MCF 10A (cell line): ENCODE data around the gene CCDC169.

DNA sequence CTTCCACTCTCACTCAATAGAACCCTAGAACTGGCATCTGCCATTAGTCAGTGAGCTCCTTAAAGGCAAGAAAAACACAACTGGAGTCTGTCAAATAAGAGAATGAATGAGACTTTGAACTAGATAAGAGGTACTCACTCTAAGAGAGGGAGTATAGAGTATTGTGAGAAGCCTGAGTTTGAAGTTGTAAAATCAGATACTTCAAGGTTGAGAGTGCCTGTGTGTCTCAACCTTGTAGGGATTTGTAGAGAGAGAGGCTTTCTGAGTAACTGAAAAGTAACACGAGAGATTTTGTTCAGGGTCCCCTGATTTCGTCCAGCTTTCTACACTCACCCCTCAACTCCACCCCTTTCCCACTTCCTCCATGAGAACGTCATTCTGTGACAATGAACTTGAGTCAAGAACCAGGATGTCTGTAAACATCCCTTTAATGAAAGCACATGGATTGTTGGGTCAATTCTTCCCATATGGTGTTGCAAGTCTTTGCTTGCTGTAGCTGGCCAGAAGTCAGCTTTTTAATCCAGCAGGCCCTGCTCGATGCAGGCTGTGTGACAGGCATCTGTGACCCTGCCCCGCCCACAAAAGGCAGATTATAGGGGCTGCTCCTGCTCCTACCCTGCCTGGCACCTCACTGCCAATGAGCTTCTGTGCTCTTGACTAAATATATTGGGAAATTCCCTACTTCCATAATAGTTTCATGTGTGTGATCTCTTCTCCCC, 78.1 kb downstream of the STARD13 start:
- PRO-cap: no peak
- RRBS: no CpG with 5 or more reads among the region's 5 CpGs

DNA sequence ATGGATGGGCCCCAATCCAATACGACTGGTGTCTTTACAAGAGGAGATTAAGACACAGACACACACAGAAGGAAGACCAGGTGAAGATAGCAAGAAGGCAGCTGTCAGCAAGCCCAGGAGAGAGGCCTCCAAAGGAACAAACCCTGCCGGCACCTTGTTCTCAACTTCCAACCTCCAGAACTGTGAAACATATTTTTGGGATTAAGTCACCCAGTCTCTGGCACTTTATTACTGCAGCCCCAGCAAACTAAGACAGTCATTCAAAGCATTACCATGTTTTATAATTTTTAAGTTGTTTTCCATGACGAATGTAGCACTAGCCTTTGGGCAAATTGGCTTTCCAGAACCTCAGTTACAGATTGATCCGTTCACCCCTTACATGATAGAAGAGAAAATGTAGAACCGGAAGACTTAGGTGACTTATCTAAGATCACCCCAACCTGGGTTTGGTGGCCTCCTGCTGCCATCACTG, 11.2 kb downstream of the STARD13 start:
- PRO-cap: no peak
- RRBS: no CpG with 5 or more reads among the region's 5 CpGs

DNA sequence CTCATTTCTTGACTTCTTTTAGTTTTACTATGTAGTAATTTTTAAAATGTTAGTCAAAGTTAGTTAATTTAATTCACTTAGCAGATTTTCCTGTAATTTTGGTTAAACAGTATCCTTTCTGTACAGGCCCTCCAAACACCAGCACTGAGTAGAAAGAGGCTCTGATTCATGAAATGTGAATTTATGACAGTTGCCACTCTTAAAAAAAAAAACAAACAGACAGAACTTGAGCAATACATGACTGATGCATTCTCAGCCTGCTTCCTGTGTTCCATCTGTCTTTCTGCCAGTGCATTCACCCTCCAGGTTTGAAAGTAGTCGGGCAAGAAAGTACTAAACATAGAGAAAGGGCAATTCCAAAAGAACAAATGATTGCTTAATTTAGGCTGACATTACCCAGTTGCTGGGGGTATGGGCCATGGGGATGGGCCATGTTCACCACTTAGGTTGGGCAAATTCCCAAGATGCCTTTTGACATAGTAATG, 5.7 kb downstream of the STARD13 start:
- PRO-cap: bidirectional peak, plus-strand start at position 294 of the sequence, minus-strand start at position 146 of the sequence
- RRBS: no CpG with 5 or more reads among the region's 1 CpG

DNA sequence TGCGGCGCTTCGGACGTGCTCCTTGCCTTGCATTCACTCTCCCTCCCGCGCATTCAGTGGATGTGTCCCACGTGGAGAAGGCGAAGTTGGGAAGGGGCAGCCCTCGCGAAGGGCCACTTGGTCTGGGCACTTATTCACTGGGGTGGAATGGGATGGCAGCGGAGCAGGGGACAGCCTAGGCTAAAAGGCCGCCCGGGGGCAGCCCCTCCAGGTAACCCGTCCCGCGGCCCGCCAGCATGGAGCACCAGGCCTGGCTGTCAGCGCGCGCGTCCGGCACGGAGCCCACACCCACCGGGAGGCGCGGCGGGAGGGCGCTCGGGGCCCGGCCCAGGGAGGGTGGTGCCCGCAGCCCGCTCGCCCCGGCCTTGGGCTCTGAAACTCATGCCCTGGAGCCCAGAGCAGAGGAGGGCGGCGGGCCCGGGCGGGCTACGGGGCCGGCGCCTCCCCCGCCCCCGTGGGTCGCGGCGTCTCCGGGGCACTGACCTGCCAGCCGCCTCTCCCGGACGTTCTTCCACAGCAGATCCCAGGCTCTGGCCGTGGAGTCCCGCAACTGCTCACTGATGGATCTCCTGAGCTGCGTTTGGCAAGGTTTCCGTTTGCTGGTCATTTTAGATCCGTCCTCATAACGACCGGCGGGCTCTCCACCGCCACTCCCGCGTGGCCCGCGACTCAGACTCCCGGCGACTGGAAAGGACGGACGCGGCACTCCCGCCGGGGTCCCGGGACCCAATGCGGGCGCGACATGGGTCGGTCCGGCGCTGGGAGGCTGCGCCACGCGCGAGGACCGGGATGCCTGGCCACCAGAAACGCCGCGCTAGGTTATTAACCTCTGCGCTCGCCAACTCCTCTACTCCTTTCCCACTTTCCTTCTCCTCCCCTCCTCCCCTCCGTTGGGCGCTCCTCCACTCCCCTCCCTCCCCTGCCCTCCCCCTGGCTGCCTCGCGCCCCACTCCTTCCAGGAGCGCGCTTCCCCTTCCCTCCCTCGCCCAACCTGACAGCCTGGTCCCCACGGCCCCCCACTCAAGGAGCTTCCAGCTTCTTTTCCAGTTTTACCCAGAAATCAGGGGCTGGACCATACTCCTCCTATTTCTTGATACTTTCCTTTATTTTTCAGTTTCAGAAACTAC, 64.6 kb upstream of the STARD13 start:
- PRO-cap: no peak
- RRBS: 70% methylated on average over 33 of the region's 95 CpGs

DNA sequence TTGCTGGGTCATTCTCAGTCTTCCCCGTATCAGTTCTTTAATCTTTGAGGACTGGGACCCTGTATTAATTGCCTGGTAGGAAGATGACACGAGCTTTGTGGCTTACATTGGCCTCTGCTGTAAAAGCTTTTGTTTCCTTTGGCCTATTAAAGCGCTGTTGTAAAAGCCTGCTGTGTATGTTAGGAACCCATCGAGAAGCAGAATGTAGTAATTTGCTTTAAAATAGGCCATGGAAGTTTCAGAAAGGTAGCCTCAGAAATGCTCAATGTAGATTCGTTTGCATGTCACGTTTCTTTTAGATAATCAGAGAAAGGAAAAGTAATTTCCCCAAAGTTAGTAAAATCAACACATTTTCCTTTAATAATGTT, 257.5 kb upstream of the STARD13 start:
- PRO-cap: no peak
- RRBS: no CpG with 5 or more reads among the region's 6 CpGs

DNA sequence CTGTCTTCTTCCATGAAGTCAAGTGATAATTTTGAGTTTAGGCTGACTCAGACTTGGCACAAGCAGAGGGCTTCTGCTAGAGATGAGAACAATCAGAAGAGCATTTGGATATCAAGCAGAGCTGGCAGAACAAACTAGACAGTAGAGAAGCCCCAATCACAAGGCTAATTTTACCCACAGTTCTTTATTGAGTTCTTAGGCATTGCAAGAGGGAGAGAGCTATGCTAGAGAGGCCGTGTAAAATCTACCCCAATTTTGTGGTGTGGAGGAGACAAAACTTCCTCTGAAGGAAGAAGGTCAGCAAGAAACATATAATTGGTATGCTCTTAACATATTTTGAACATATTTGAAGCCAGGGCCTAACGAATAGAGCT, 383.7 kb downstream of the RFC3 start:
- PRO-cap: no peak
- RRBS: no CpG with 5 or more reads among the region's 2 CpGs

- PRO-cap: no peak
- RRBS: 72% methylated on average over 21 of the region's 54 CpGs
Observed at GRCh38 chr13:35475210-35476106, 1.0 kb downstream of the MAB21L1 start.

DNA sequence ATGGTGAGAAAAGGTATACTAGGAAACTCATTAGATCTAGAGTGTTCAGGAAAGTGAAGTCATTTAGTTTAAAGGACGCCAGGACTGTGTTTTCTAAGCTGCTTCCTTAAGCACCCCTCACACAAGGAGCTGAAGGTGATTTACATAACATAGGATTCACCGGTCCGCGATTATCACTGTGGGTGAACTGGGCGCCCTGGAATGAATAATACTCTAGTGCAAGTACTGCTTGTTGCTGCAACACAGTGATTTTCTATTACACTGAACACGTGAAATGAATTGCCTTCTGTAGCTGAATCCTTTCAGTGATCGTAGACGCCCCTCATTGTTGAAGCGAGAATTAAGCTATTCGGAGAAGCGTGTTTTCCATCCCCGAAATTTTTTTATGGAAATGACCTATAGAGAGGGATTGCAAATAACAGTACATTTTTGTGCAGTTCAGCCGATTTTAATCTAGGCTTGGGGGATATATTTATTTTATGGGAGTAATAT, 2.7 kb upstream of the MAB21L1 start:
- PRO-cap: no peak
- RRBS: no CpG with 5 or more reads among the region's 13 CpGs

DNA sequence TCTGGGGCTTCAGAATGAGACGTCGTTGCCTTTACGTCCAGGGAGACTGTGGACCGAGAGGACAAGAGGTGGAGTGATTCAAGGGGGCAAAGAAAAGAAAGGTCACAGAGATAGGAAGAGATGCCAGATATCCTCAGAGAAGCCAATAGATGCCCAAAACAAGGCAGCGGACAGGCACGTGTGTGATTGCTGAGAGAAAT, 193.8 kb upstream of the MAB21L1 start:
- PRO-cap: no peak
- RRBS: no CpG with 5 or more reads among the region's 6 CpGs

DNA sequence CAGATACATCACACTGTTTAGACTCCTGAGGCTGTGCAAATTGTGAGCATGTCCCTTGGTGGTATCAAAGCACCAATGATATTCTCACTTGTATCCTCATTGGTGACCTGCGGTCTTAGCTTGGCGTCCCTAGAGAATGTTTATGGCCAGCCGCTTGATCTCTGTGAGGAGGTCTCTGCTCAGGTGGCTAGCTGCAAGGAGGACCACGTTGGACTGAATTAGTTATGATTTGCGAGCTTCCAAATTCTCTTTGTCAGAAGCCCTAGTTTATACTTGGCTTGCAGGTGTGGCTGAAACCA, 283.7 kb upstream of the MAB21L1 start:
- PRO-cap: no peak
- RRBS: no CpG with 5 or more reads among the region's 5 CpGs

DNA sequence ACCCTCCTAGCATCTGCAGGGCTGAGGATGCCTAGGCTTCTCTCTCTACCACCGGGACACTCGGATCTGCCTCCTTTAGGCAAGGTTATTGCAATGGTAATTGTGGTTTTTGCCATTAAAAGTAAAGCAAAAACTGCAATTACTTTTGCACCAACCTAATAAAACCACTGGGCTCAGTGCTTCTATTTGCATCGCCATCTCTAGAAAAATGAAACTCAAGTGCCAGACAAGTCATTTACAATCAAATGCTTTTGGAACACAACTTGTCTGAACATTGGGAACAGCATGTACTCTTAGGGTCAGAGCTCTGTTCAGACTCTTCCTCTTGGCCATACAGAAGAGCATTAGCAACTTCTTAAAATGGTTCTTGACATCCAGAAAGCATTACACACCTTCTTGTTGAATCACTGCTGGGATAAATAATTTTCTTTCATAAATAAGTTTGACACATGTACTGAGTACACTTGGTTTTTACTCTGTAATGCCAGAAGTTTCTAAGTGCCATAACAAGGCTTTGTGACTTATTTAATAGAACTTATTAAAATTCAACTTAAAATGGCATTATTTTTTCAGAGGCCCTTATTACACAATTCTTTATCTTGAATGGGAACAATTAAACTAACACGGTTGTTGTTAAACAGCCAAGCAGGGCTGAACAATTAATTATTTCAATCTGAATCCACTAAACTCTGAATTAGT, 272.5 kb downstream of the DCLK1 start:
- PRO-cap: no peak
- RRBS: no CpG with 5 or more reads among the region's 4 CpGs

- PRO-cap: no peak
- RRBS: no CpG with 5 or more reads among the region's 3 CpGs
Observed at GRCh38 chr13:35927748-35927947, 203.5 kb downstream of the DCLK1 start.

GRCh38 chr13:36130403-36131225, 568 bp downstream of the DCLK1 start:
- PRO-cap: bidirectional peak, plus-strand start at chr13:36130970, minus-strand start at chr13:36130944
- RRBS: 4% methylated on average over 14 of the region's 67 CpGs

- PRO-cap: bidirectional peak, plus-strand start at chr13:36297939, minus-strand start at chr13:36297851; bidirectional peak, plus-strand start at chr13:36298213, minus-strand start at chr13:36298152
- RRBS: 2% methylated on average over 16 of the region's 54 CpGs
Observed at GRCh38 chr13:36297259-36298426, at the start of gene CCDC169. Gene CCDC169 (minus strand): TSS chr13:36297814.

GRCh38 chr13:36344914-36345402, 1.2 kb downstream of the SPART start:
- PRO-cap: no peak
- RRBS: no CpG with 5 or more reads among the region's 12 CpGs

DNA sequence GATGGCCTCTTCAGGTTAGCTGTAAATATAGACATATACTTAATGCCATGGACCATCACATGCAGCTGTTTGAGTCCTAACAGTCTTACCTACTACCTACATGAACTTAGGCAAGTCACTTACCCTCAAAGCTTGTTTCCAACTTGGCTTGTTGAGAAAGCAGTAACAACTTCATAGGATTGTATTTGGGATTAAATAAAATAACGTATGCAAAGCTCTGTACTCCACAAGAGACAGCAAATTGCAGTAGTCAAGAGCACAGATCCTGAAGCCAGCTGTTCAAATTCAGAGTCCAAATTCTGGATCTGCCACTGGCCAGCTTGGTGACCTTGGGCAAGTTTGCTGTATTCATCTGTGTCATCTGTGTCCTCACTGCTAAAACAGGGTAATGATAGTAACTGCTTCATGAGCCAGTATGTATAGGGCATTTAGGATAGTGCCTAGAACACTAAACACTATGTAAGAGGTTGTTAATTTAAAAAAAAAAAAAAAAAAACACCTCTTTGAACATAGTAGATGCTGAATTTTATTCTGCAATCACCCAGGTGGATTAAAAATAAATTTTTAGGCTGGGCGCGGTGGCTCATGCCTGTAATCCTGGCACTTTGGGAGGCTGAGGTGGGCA, 13.4 kb upstream of the SPART start:
- PRO-cap: no peak
- RRBS: no CpG with 5 or more reads among the region's 3 CpGs

DNA sequence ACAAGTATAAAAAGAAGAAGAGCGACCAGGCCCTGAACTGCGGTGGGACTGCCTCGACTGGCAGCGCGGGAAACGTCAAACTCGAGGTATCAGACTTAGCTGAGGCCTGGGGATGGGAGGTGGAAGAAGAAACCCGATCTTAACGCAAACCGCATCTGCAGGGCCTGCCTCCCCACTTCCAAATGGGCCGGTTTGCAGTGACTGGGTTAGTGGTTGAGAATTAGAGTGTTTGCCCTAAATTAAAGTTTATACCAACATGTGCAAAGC, 783 bp downstream of the RFXAP start:
- PRO-cap: no peak
- RRBS: no CpG with 5 or more reads among the region's 11 CpGs

DNA sequence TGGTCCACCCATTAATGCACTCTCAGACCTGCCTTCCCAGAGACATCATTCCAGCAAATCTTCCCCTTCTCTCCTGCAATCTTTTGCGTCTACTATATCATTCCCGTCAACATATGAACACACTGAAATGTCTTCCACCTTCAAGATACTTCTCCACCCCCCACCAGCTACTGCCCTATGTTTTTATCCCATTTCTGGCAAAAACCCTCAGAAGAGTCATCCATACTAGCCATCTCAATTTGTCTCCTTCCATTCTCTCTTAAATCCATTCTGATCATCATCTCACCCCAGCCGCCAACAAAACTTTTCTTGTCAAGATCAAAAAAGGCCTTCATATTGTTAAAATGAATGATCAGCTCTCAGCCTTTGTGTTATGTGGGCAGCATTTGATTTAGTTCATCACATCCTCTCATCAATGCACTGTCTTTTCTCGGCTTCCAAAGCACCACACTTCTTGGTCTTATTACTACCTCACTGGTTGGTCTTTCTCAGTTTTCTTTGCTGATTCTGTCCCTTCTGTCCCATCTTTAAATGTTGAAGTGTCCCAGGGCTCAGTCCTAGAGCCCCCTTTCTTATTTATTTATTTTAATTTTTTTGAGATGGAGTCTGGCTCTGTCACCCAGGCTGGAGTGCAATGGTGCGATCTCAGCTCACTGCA, 30.9 kb downstream of the RFXAP start:
- PRO-cap: no peak
- RRBS: no CpG with 5 or more reads among the region's 5 CpGs

GRCh38 chr13:36919102-36919554, 910 bp downstream of the SMAD9 start:
- PRO-cap: no peak
- RRBS: no CpG with 5 or more reads among the region's 22 CpGs

DNA sequence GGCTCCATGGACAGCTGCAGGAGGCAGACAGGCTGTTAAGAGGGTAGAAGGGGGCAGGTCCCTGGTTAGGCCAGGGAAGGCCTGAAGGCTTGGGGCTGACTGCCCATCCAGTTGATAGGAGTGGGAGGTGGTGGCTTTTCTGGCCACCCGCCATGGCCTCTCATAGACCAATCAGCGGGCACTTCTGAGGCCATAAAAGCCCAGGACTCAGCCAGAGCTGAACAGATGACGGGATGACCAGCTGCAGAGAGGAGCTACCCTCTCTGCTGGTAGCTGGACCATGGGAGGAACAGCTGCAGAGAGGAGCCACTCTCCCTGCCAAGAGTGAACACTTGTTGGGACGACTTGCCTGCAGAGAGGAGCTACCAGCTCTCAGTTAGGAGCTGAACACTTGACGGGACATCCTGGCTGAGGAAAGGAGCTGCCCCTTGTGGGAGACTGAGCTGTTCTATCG, 10.8 kb upstream of the SUPT20H start:
- PRO-cap: no peak
- RRBS: no CpG with 5 or more reads among the region's 6 CpGs